ENCODE measurements around a stretch of chr1.

DNA sequence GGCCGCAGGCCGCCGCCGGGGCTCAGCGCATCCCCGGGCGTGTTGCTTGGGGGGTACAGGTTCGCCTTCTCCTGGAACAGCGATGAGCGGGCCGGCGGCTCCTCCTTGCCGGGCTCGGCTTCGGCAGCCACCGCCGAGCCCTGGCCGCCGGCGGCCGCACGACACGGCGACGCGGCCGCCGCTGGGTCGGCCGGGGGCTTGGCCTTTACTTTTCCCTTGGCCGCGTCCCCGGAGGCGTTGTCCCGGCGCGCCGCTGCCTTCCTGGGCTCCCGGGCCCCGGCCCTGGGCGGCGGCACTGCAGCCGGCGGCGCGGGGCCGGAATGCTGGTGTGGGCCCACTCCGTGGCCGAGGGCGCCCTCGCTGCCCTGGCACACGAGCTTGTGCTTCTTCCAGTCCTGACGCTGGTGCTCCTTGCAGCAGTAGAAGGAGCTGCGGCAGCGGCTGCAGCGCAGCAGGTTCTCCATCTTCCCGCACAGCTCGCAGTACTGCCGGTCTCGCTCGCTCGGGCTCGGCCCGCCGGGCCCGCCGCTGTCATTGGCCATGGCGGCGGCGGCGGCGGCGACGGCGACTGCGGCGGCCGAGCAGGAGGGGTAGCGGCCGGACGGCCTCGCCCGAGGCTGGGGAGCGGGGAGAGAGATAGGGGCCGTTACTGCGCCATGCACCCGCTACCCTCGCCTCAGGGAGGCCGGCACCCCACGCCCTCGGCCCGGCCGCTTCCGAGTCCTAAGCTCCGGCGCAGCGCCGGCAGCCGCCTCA is 562 bp downstream of the EGLN1 start:
- PRO-cap = bidirectional peak, plus-strand start at position 392 of the sequence, minus-strand start at position 173 of the sequence

DNA sequence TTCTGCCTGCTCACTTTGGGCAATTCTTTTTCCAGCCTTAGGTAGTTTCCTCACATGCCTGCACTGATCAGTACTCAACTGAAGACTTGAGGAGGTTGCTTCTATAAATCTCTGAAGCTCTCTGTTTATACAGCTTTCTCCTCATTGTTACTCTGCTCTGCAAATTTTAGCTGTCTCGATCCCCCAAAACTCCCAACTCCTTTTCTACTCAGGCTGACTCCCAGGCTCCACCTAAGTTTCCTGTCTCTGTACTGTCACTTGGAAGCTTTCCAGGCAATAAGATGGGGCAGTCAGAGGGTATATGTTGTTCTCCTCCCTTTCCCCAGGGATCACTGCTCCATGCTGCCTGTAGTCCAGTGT is 13.3 kb downstream of the TSNAX start:
- PRO-cap = no peak

- PRO-cap = no peak
These were observed 30.2 kb downstream of the TSNAX start for GRCh38 chr1:231558733-231559092.

DNA sequence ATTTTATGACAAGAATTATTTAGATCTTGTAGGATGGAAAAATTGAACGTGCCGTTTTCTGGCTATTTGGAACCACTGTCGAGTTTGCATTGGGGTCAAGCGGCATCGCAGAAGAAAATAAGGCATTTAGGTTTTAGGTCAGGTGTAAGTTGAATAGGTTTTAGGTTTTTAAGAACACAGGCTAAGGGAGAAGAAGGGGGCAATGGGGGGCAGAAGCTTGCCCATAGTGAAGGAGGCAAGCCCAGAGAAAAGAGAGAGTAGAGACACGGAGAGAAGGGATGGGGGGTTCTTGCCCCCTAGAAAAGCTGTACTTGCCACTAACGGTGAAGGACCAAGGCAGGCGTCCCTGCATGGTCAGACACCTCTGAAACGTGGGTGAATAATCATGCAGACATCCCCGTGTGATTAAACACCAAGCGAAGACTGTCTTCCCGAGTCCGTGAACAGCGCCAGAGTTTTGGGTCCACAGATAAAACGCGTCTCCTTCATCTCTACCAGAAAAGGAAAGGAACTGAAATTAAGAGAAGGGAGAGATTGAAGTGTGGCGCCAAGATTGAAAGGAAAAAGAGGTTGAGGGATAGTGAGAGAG is 208.0 kb downstream of the DISC1 start:
- PRO-cap = no peak

GRCh38 chr1:231971323-231971881 is 344.8 kb downstream of the DISC1 start:
- PRO-cap = no peak

- PRO-cap = no peak
These were observed 323.6 kb downstream of the SIPA1L2 start for GRCh38 chr1:232306107-232306908.

DNA sequence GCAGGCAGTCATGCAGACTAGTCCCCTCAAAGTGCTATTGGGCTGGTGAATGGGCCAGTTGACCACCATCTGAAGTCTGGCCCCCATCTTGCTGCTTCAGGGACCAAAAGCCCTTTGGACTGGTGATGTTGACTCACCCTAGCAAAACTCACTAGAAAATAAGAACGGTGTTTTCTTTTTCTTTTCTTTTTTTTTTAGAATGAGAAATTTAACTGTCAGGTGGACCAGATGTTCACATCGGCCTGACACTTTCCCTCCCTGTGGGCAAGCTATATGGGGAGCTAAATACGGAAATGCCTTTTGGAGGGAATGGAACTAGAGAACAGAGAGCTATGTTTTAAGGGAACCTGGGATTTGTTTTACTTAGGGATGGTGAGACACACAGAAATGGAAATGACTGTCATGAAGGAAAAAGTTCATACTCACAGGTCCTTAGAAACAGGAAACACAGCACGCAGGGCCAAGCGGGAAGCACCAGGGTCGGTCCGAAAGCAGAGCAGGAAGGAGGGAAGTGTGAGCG is 256.5 kb downstream of the SIPA1L2 start:
- PRO-cap = no peak

GRCh38 chr1:232497781-232498328 is 132.1 kb downstream of the SIPA1L2 start:
- PRO-cap = no peak

DNA sequence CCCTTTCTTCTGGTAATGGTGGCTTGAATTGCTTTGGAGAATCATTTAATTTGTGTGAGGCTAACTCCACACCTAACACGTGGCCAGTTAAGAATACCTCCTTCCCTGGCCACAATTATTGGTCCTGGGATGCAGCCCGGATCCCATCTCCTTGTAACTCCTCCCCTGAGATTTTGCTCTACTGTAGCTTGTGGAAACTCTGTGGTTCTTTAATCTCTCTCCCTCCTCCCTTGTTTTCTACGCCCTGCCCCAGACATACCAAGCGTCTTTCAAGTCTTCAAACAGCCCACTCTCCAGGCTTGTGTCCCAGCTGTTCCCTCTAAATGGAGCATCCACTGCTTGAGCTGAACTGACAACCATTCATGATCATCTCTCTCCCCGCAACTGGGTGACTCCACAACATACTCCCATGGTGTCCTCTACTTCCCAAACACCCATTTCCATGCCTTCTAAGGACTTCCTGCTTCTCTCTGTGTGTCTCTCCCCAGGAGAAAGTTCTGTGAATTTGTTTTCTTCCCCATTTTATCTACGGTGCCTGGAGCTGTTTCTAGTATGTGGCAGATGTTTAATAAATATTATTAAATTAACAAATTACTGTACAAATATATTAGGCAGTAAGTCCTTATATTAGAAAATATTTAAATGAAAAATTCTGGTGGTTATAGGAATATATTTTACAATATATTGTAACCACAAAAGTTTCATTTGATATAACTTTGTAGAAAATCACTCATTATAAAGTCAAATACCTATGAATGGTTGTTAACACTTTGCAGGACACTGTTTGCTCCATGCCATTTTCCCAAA is 111.4 kb downstream of the SIPA1L2 start:
- PRO-cap = no peak

- PRO-cap = no peak
These were observed 7.5 kb downstream of the SIPA1L2 start for GRCh38 chr1:232622334-232622872.

- PRO-cap = no peak
These were observed 2.6 kb upstream of the SIPA1L2 start for GRCh38 chr1:232632623-232632845.

DNA sequence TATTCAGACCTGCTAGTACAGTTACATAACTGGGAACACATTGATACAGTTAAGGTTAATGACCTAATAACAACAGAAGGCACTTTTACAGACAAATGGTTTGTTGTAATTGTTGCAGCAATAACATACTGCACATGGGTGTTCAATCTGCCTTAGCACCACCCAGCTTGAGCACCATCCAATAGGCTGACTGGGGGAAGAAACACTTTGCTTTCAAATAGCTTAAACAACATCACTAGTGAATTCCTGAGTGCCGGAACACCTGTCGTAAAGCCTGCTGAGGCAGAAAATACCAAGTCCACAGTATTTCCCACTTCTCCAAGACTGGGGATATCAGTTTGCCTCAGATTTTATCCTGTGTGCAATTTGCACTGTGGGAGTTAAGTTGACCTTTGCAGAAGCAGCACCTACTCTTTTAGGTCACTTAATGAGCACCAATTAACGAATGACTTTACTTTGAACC is 40.2 kb upstream of the MAP10 start:
- PRO-cap = no peak

- PRO-cap = no peak
These were observed 26.8 kb downstream of the MAP10 start for GRCh38 chr1:232831911-232832475.

GRCh38 chr1:233107687-233108517 is 157.5 kb downstream of the NTPCR start:
- PRO-cap = no peak

DNA sequence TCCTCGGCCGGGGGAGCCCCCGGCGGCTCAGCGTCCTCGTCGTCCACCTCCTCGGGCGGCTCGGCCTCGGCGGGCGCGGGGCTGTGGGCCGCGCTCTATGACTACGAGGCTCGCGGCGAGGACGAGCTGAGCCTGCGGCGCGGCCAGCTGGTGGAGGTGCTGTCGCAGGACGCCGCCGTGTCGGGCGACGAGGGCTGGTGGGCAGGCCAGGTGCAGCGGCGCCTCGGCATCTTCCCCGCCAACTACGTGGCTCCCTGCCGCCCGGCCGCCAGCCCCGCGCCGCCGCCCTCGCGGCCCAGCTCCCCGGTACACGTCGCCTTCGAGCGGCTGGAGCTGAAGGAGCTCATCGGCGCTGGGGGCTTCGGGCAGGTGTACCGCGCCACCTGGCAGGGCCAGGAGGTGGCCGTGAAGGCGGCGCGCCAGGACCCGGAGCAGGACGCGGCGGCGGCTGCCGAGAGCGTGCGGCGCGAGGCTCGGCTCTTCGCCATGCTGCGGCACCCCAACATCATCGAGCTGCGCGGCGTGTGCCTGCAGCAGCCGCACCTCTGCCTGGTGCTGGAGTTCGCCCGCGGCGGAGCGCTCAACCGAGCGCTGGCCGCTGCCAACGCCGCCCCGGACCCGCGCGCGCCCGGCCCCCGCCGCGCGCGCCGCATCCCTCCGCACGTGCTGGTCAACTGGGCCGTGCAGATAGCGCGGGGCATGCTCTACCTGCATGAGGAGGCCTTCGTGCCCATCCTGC is 716 bp downstream of the MAP3K21 start:
- PRO-cap = bidirectional peak, plus-strand start at position 157 of the sequence, minus-strand start at position 99 of the sequence

DNA sequence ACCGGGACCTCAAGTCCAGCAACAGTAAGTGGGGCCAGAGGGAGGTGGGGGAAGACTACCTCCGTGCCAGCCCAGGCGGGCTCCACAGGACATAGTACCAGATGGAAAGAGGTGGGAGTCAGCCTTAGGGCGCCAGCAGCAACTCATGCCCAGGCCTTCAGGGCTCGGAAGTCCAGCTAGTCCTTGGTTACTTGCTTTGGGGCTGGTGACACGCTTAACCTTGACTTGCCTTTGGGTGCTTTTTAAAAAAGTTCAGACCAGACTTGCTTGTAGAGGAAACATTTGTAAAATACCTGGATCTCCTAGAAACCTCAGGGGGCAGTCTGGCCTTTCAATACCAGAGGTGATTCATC is 1.3 kb downstream of the MAP3K21 start:
- PRO-cap = no peak

DNA sequence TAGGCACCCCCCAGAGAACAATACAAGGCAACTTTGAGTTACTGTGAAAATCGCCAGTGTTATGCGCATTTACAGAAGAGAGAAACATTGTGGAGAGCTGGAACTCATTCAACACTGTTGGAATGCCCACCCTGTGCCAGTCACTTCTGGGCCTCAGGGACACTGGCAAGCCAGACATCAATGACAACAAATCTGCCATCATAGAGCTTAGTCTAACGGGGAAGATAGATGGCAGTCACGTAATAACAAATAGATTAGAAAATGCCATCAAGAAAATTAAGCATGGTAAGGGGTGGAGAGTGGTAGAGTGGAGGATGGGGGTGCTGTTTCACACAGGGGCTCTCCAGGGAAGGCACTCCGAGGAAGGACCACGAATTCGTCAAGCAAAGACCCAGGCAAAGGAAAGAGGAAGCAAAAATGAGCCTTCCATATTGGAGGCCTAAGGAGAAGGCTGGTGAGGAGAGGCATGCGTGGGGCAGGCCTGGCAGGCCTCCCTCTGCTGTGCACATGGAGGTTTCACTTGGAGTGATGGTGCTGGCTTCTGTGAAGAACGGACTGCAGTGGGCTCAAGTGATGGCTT is 4.6 kb downstream of the MAP3K21 start:
- PRO-cap = no peak

DNA sequence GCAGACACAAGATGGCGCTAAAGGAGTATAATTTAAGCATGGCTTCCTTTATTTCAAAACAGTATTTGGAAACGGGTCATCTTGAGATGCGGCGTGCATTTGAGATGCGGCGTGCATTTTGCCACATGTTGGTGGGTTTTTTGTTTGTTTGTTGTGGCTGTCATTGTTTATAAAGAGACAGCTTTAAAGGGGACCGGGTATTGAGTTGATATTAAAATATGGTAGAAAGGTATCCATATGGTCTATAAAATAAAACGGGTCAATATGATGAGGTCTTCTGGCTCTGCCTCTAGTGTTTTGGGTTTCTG is 210.2 kb downstream of the SLC35F3 start:
- PRO-cap = no peak

GRCh38 chr1:234400729-234400998 is 27.4 kb downstream of the COA6 start:
- PRO-cap = no peak

GRCh38 chr1:234518824-234519322 is 39.9 kb upstream of the TARBP1 start:
- PRO-cap = no peak